Colonic mucosa (tissue), 1 donor: ENCODE measurements around a stretch of chr2.

DNA sequence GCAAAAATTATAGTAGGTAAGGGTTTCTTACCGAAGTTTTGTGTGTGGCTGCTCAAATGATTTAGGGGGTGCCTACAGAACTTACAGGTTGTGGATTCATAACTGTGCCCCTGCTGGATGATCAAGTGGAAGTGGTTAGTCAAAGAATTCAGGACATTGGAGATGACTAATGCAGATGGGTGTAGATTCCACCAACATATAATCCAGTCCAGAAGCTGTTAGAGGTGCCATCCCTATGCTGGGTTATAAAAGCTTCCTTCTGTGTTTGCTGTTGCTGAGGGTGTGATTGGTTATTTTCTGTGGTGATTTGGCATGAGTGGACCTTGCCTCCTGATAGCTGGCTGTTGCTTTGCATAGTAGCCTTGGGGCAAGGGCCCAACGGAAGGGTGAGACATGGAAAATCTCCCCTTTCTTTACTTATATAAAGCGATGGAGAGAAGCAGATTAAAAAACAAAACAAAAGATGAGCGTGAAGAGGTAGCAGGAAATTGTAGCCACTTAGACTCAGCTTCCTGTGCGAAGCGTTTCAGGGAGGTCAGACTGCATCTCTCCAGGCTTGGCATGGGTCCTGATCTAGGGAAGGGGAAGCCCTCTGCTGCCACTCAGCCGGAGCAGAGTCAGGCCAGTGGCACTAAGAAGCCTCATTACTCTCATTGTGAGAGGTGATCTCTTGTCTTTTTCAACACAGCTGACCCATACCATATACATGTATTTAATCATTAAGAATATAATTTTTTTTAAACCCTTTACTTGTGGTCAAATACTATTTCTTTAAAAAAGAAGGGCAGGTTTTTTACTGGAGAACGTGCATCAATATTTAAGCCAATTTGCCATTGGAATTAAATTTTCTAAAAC is 190.4 kb downstream of the FMNL2 start:
- PRO-cap: no peak

DNA sequence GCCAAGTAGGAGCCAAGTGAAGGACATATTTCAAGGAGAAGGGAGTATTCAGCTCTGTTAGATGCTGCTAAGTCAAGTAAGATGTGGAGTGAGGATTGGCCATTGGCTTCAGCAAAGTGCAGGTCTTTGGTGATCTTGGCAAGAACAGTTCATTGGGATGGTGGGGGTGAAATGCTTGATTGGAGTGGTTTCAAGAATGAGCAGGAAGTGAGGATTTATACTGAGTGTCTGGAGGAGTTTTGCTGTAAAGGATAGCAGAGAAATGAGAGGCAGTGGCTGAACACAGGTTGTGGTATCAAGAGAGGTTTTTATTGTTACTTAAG is 139.7 kb downstream of the PRPF40A start:
- PRO-cap: no peak

DNA sequence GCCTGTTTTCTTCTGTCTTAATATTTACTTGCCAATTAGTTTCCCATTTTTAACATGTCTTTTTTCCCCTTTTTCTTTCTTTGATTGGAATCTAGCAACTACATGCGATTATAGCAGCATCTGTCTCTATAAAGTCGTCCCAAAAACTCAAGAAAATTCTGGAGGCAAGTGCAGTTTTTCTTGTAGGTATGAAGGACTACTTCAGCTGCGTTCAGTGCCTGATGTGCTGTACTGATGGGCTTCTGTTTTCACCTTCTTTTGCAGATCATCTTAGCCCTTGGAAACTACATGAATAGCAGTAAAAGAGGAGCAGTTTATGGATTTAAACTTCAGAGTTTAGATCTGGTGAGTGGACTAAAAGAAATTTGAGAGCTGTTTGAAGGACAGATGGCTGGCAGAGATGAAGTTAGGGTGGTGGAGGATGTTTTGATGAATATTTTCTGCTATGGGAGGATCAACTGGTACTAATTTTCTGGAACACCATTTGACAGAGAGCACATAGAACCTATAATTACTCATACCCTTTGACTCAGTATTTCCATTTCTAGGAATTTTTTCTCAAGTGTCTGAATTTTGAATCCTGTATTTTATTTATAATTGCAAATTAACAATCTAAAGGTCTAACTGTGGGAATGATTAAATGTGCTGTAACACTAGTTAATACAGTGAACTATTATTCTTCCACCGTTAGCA is 87.6 kb downstream of the PRPF40A start:
- PRO-cap: no peak

DNA sequence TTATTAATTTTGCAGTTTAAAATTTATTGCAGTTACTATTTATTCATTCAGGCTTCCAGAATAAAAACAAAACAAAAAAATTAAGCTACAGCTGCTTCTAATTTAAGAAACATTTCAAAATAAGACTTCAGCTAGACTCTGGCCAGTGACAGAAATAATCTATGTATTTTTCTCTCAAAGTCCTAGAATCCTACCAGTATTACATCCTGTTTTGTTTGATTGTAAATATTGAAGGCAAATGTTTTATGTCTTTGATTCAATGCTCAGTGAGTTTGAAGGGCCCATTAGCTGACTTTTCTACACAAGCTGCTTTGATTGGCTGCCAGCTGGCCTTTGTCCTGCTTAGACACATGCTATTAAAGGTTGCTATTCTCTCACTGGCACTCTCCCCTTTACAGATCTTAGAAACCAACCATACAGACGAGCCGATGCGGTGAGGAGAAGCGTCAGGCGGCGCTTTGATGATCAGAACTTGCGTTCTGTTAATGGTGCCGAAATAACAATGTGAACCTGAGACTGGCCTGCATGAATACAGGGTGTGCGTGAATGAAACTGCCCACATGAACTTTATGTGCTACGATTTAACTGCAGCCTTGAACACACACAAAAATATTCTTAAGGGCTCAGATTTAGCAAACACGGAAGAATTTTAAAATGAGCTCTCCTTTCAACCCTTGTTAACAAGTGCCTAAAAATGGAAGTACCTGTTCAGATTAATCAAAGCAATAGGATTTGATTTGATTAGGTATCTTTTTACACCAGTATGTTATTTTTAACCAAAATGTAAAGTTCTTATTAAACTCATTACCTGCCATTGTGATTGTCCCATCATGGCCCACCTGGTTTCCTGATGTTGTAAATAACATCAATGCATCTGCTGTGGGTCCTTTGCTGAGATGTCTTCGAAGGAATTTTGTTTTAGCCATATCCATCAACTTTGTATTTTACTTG is 69.6 kb downstream of the PRPF40A start:
- PRO-cap: no peak

GRCh38 chr2:152650354-152651333 is 66.6 kb downstream of the PRPF40A start:
- PRO-cap: no peak

DNA sequence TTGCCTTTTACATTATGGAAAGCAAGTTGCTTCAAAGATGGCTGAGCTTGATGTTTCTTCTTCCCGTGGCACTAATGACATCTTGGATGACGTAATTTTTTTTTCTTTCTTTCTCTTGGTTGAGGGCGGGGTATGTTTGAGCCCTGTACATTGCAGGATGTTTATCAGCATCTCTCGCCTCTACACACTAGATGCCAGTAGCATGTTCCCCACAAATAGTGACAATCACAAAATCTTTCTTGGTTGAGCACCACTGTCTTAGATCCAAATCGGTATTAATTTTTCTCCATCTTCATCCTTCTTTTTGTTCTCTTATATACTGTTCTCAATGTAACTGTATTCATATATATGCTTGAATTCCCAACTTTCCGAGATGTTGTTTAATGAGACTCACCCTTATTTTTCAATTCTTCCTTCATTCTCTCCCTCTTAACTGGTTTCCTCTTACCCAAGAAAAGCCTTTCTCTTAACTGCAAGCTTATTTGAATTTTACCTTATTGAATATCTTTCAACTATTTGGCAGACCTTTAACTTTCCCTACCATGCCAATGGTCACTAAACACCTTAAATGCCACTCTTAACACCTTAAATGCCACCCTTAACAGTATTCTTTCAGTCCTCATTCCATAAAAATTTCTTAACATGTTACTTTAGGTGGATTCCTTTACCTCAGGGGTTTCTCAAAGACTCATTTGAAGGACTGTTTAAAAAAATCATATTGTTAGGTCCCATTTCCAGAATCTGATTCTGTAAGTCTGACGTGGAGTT is 51.1 kb downstream of the PRPF40A start:
- PRO-cap: no peak

- PRO-cap: no peak
Observed at GRCh38 chr2:152673361-152673903, 43.8 kb downstream of the PRPF40A start.

DNA sequence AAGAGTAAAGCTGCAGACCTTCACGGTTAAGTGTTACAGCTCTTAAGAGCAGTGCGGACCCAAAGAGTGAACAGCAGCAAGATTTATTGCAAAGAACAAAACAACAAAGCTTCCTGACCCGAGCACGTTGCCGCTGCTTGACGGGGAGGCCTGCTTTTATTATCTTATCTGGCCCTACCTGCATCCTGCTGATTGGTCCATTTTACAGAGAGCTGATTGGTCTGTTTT is 85.9 kb downstream of the ARL6IP6 start:
- PRO-cap: no peak

DNA sequence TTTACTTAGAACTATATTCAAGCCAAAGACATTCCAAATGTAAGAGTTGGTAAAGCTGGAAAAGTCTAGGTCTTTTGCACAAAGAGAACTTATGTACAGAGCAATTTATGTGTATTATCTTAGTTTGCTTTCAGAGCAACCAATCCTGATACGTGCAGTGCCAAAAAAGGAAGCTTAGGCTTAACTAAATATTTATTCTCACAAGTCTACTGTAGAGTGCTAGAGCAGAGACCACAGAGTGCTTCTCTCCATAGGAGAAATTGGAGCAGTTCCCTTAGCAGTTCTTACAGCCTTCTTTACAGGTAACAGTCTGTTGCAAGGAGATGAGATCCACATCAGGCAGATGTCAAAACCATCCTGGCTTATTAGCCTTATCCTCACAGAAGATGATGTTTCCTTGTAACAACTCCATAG is 250.8 kb upstream of the KCNJ3 start:
- PRO-cap: no peak

DNA sequence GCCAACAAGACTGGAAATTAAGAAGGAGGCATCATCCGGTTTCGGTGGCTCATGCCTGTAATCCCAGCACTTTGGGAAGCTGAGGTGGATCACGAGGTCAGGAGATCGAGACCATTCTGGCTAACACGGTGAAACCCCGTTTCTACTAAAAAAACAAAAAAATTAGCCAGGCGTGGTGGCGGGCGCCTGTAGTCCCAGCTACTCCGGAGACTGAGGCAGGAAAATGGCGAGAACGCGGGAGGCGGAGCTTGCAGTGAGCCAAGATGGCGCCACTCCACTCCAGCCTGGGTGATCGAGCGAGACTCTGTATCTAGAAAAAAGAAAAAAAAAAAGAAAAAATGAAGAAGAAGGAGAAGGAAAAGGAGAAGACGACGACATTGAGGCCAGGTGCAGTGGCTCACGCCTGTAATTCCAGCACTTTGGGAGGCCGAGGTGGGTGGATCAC is 532.6 kb downstream of the KCNJ3 start:
- PRO-cap: no peak

DNA sequence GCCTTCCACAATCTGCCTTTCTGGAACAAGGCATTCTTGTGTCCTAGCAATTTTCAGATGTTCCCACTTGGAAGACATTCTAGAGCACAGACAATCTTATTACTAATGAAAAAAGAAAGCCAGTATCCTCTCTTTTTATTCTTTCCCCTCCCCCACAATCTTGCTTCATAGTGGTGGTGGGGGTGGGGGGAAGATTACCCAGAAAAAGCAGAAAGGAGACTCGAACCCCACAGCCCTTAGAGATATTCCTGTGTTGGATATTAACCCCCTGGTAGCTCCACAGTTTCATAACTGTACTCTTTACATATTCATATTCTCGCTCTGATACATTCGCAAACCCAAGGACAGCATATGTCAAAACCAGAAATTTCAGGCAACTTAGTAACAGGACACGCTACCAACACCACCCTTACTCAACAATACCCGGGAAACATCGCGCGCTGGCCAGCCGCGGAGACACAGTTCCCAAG is 900 bp downstream of the NR4A2 start:
- PRO-cap: unidirectional peak, plus-strand start at position 419 of the sequence

- PRO-cap: unidirectional peak, plus-strand start at chr2:156332090; bidirectional peak, plus-strand start at chr2:156332290, minus-strand start at chr2:156332215
Observed at GRCh38 chr2:156332056-156332413, 486 bp downstream of the NR4A2 start.

DNA sequence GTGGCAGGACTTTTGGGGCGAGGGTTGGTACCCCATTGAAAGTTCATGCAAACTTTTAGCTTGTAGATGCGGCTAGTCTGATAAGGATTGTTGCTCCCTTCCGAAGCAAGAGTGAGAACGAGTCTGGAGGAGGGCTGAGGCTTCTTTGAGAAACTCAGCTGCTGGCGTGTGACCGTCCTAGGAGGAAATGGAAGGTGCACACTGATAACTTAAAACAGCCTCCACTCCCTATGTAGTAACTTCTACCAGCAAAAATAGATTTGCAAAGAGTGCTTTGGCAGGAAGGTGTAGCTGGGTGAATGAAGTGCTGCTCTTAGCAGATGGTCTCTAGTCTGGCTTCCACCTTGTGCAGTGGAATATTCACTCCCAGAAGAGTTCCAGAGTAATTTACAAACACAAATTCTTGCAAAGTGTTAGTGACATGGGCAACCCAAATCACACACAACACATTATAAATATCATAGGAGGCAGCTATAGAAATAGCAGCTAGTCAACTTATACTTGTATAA is 611 bp downstream of the GPD2 start:
- PRO-cap: unidirectional peak, minus-strand start at position 147 of the sequence; unidirectional peak, minus-strand start at position 189 of the sequence

GRCh38 chr2:156455242-156455741 is 19.1 kb downstream of the GPD2 start:
- PRO-cap: unidirectional peak, plus-strand start at chr2:156455617

- PRO-cap: unidirectional peak, plus-strand start at chr2:156467265
Observed at GRCh38 chr2:156467064-156467514, 30.9 kb downstream of the GPD2 start.

GRCh38 chr2:156803148-156803814 is 367.1 kb downstream of the GPD2 start:
- PRO-cap: no peak

GRCh38 chr2:157439262-157439856 is 4.5 kb downstream of the CYTIP start:
- PRO-cap: no peak

- PRO-cap: no peak
Observed at GRCh38 chr2:157500917-157501453, 57.1 kb upstream of the CYTIP start.

DNA sequence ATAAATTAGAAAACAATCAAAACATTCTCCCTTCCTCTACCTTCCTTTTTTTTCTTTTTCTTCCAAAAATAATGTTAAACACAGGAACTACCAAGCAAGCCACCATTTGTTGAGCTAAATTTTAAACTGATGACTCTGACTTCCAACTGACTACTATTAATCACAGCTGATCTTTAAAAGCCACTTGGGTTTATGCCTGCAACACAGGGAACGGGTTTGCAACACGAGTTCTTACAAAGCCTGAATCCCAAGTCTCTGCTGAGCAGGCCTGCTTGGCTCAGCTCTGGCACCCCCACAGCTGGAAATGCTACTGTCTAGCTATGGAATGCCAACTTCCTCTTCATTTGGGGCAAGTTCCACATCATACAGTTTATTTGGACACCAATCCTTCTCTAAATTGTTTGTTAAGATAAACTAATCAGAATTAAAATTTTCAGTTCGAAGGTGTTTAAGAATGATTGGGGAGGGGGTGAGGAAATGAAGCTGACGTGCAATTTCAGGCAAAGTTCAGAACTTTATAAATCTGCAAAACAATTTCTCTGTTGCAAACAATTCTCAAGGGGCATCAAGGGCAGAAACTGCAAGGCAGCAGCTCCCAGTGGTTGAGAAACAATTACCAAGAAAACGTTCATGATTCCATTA is 119.4 kb upstream of the ACVR1C start:
- PRO-cap: no peak

DNA sequence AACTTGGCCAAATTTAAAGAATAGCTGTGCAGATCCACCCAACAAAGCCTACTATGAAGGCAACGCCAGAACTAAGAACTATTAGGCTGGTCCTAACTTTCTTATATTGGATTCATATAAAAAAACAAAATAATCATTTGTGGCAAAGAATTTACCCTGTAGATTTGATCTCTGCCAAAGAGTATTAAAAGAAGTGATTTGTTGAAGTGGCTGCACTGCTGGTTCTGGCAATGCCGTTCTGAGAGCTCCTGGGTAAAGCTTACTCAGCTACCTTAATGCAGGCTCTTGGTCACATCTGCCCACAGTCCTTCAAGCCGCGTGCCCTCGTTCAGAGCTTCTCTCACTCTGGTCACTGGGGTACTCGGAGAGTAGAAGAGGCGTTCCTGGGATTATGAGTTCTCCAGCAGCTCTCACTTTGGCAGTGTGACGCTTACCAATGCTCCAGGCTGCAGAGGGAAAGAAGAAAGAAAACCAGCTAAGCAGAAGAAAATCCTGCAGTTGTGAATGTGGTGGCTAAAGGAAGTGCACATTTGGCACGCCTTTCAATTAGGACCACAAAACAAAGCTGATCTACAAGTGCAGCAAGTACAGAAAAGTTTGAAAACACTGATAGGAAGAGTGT is 57.9 kb downstream of the ACVR1 start:
- PRO-cap: no peak